Peyer's patch (tissue), 4 donors: ENCODE results near the genes H4C14 and VPS45.

DNA sequence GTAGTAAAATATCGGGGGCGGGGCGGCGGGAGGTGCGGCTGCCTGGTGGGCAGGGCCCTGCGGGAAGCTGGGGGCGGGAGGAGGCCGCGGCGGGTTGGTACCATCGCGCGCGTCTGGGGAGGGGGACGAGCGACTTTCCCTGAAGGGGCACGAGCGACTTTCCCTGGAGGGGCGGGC is 58.3 kb downstream of the BCL9 start:
- PRO-cap: bidirectional peak, plus-strand start at position 65 of the sequence, minus-strand start outside the sequence
- RAMPAGE, long total RNA, 4 experiments: no peak in any of the 4 experiments

- PRO-cap: no peak
- RAMPAGE, long total RNA, 4 experiments: start-site peak on the minus strand in 1 of 4 experiments, at chr1:147643282-147643405 at its widest, 6 reads per replicate
Measured at GRCh38 chr1:147642944-147643558, 27.3 kb downstream of the ACP6 start.

GRCh38 chr1:147700024-147700347 is 29.7 kb upstream of the ACP6 start:
- PRO-cap: no peak
- RAMPAGE, long total RNA, 4 experiments: no peak in any of the 4 experiments

- PRO-cap: no peak
- RAMPAGE, long total RNA, 4 experiments: no peak in any of the 4 experiments
Measured at GRCh38 chr1:147716775-147717463, 43.5 kb downstream of the GJA5 start.

DNA sequence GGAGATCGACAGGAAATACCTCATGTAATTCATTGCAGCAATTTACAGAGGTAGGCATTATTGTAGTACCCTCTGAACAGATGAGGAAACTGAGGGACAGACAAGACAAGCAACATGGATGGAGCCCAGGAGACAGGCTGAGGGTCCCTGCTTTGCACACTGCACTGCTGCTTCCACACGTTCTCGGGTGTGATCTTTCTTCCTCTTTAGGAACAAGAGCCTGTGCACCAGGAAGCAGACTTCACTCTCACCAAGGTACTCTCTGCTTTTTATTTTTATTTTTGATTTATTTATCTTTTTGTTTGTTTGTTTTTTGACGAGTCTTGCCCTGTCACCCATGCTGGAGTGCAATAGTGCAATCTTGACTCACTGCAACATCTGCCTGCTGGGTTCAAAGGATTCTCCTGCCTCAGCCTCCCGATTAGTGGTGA is 26.4 kb downstream of the NBPF11 start:
- PRO-cap: no peak
- RAMPAGE, long total RNA, 4 experiments: no peak in any of the 4 experiments

GRCh38 chr1:148262887-148263379 is 110.9 kb upstream of the NBPF11 start:
- PRO-cap: bidirectional peak, plus-strand start at chr1:148263476, minus-strand start at chr1:148263193
- RAMPAGE, long total RNA, 4 experiments: no peak in any of the 4 experiments

GRCh38 chr1:148264520-148265702 is 112.8 kb upstream of the NBPF11 start:
- PRO-cap: no peak
- RAMPAGE, long total RNA, 4 experiments: no peak in any of the 4 experiments

GRCh38 chr1:148900847-148901483 is 56.7 kb downstream of the PDE4DIP start:
- PRO-cap: no peak
- RAMPAGE, long total RNA, 4 experiments: start-site peak on the plus strand in 1 of 4 experiments, at chr1:148900906-148900947 at its widest, 38 reads per replicate

DNA sequence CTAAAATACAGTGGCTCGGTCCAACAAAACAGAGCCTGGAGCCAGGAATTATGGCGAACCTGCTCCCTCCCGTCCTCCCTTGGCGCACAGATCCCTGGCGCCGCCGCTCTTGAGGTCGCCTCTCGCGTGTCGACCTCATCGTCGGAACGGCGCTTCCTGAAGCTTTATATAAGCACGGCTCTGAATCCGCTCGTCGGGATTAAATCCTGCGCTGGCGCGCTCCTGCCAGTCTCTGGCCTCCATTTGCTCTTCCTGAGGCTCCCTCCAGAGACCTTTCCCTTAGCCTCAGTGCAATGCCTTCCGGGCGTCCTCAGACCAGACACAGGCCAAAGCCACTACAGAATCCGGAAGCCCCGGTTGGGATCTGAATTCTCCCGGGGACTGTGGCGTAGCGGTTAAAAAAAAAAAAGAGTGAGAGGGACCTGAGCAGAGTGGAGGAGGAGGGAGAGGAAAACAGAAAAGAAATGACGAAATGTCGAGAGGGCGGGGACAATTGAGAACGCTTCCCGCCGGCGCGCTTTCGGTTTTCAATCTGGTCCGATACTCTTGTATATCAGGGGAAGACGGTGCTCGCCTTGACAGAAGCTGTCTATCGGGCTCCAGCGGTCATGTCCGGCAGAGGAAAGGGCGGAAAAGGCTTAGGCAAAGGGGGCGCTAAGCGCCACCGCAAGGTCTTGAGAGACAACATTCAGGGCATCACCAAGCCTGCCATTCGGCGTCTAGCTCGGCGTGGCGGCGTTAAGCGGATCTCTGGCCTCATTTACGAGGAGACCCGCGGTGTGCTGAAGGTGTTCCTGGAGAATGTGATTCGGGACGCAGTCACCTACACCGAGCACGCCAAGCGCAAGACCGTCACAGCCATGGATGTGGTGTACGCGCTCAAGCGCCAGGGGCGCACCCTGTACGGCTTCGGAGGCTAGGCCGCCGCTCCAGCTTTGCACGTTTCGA is at the start of gene H4C14:
H4C14 (plus strand) TSS at position 581 of the 948 bp plus-strand sequence.
- PRO-cap: no peak
- RAMPAGE, long total RNA, 4 experiments: no peak in any of the 4 experiments

DNA sequence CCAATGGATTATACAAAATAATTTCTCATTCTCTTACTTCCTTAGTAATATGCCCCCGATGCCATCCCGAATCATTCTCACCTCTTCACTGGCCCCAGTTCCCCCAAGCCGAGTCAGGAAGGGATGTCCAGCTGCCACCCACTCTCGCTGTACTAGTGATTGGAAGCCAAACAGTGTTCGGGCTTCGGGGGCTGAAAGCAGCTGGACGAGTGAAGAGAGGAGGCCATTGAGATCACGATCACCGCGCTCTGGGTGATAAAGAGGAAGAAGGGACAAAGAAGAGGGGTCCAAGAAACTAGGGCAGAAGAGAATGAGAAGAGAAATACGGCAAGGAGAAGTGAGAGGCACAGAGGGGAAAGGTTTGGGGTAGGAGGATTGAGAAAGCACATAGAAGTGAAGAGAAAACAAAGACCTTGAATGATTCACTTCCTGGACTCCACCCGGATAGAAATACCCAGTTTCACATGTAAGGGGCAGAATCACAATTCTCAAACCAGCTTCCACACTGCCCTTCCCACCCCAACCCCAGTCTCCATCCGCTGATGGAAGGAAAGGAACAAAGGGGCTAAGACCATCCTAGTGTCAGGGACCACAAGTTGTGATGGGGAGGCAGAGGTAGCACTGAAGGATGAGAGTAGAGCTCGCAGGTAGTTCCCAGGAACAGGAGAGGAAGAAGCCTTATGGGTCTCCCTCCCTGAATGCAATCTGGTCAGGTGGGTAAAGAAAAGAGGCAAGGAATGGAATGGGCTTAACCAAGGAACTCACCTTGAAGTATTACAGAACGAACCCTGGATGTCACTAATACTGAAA is 3.8 kb upstream of the SF3B4 start:
- PRO-cap: no peak
- RAMPAGE, long total RNA, 4 experiments: no peak in any of the 4 experiments

GRCh38 chr1:149935824-149936178 is 878 bp downstream of the MTMR11 start:
- PRO-cap: no peak
- RAMPAGE, long total RNA, 4 experiments: no peak in any of the 4 experiments

- PRO-cap: no peak
- RAMPAGE, long total RNA, 4 experiments: no peak in any of the 4 experiments
Measured at GRCh38 chr1:150066569-150066854, 1.1 kb upstream of the VPS45 start.

DNA sequence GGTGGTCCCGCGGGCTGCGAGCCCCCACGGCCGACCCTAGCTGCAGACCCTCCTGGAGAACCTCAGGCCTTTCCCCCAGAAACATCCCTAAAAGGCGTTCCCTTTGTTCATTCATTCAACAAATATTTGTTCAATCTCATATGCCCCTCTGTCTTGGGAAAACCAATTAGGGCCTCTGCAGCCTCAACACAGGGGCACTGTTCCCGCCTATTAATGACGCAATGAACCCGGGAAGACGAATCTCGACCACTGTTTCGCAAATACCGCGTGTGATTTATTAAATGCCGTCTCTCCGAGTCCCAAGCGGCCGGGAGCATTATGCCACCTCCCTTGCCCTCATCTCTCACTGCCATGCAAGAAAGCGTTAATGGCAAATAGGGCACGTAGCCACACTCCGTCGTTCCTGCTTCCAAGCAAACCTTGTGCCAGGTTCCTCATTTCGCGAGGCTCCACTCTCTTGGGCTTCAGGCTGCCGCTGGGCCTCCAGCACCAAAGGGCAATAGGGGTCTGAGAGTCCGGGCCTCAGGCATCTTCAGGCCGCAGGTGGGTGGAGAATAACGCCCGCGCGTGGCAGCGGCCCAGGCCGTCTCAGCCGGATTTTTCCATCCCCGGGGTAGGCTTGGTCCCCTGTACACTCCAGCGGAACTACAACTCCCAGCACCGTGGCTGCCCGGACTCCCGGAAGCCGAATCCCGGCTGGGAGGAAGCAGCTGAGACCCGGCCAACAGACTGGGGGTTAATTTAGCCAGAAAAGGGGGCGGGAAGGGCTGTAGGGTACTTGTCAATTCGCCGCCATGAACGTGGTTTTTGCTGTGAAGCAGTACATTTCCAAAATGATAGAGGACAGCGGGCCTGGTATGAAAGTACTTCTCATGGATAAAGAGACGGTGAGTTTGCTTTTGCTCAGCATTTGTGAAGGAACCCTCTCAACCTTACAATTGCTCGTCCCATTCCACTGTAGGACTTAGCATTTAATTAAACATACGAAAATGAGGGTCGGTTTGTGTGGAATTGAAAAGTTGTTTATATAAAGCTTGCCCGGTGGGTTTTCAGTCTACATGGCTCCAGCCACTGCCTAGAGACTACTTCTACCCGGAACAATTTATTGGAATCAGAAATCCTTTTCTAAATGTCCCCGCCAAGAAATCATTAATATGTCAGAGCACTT is at the start of gene VPS45:
VPS45 (plus strand) TSS at position 713 of the 1,168 bp plus-strand sequence.
- PRO-cap: unidirectional peak, plus-strand start at position 280 of the sequence; bidirectional peak, plus-strand start at position 906 of the sequence, minus-strand start at position 590 of the sequence
- RAMPAGE, long total RNA, 4 experiments: start-site peak on the plus strand in 4 of 4 experiments, centred at positions 717 to 727 of the sequence, 31 to 176 reads per replicate; start-site peak on the minus strand in 2 of 4 experiments, centred at positions 617 to 629 of the sequence, 6 to 8 reads per replicate

DNA sequence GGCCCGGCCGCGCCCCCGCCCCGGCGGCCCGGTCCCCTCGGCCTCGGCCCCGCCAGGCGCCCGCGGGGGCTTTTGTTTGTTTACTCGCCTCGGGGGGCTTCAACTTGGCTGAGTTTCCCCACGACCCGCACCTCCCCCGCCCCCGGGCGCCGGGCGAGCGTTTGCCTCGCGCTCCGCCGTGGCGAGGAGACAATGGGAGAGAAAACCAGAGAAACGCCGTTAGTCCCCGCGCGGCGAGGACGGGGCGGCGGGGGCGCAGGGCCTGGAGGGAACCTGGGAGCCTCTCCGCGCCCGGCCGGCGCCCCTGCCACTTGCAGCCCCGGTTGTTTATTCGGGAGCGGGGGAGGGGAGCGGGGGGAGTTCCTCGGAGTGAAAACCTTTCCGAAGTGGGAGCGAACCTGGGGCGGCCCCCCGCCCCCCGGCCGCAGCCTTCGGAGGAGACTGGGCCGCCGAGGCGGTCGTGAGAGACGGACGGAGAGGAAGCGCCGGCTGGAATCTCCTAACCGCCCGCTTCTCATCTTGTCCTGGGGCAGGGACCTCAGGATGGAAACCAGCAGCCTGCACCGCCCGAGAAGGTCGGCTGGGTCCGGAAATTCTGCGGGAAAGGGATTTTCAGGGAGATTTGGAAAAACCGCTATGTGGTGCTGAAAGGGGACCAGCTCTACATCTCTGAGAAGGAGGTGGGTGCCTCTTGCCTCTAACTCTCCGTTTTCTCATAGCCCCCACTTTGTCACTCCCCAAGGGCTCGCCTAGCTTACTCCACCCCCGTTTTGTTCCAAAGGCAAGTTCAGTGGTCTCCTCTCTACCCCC is 868 bp downstream of the PLEKHO1 start:
- PRO-cap: bidirectional peak, plus-strand start at position 464 of the sequence, minus-strand start at position 313 of the sequence
- RAMPAGE, long total RNA, 4 experiments: no peak in any of the 4 experiments

GRCh38 chr1:150164142-150164630 is 14.5 kb downstream of the PLEKHO1 start:
- PRO-cap: bidirectional peak, plus-strand start at chr1:150164466, minus-strand start at chr1:150164451
- RAMPAGE, long total RNA, 4 experiments: no peak in any of the 4 experiments

DNA sequence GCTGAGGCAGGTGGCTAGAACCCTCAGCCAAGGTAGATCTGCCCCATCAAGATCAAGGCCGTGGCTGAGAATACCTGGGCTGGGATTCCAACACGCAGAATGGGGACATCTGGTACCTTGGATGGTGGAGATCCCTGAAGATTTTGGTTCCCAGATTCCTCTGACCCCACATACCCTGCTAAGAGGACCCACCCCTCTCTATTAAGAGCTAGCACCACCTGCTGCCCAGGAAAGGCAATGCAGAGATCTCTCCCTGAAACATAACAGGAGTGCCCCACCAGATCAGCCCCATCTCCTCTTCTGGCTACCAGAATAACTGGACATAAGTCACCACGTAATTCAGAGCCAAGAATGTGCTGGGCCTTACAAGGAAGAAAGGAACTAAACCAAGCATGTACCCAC is 16.2 kb downstream of the PLEKHO1 start:
- PRO-cap: no peak
- RAMPAGE, long total RNA, 4 experiments: no peak in any of the 4 experiments

GRCh38 chr1:150234310-150235282 is 1.3 kb downstream of the ANP32E start:
- PRO-cap: bidirectional peak, plus-strand start at chr1:150234484, minus-strand start at chr1:150234410; bidirectional peak, plus-strand start at chr1:150234709, minus-strand start at chr1:150234678; bidirectional peak, plus-strand start at chr1:150235131, minus-strand start at chr1:150235083
- RAMPAGE, long total RNA, 4 experiments: no peak in any of the 4 experiments

DNA sequence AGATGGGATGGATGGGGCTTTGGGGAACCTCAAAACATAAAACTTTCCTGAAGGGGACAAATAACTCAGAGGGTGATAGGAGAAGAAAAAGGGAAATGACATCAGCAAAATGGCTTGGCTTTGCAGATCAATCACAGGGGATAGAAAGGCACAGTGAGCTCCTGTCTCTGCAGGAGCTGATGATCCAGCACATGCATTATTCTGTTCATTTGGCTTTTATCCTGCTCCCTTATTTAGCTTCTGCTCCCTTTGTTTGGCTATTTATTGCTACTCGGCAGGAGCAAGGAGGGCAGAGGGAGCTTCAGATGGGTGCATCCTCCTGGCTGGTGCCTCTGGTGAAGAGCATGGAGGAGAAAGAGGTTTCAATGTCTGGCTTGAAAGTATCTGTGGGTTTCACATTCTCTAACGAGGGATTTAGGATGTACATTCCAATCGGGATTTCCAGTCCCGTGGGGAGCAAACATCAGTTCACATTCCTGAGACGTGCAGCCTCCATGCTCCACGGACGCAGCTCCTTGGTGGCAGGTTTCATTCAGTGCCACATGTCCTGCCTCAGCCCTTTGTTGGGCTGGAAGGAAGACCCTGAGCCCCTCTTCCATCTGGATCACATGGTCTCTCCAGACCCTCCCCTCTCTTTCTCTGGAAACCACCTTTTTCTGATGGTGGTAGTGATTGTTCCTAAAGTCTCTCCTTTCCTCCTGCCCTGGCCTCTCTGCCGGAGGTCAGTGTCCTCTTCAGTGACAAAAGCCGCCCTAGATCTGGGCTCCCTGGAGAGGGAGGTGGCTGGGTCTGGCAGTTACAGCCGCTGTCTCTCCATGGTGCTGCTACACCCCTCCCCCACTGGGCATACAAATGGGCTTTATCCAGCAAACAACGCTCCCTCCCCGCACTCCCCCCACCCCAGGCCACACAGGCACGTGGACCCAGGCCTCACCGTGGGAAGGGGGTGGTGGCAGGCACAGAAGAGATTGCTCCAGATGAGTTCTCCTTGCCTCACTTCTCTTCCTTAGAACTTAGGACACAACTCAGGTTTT is 957 bp upstream of the CA14 start:
- PRO-cap: no peak
- RAMPAGE, long total RNA, 4 experiments: no peak in any of the 4 experiments

- PRO-cap: bidirectional peak, plus-strand start at chr1:150280536, minus-strand start at chr1:150280466
- RAMPAGE, long total RNA, 4 experiments: no peak in any of the 4 experiments
Measured at GRCh38 chr1:150280083-150280865, 2.1 kb upstream of the CIART start.

- PRO-cap: no peak
- RAMPAGE, long total RNA, 4 experiments: no peak in any of the 4 experiments
Measured at GRCh38 chr1:150281249-150281564, 1.1 kb upstream of the CIART start.